Endometrial microvascular endothelial cells (primary cell): ENCODE results near the gene RNF133.

- RAMPAGE, long total RNA = no peak
Observed at GRCh38 chr7:122679174-122679764, 19.6 kb downstream of the RNF133 start.

DNA sequence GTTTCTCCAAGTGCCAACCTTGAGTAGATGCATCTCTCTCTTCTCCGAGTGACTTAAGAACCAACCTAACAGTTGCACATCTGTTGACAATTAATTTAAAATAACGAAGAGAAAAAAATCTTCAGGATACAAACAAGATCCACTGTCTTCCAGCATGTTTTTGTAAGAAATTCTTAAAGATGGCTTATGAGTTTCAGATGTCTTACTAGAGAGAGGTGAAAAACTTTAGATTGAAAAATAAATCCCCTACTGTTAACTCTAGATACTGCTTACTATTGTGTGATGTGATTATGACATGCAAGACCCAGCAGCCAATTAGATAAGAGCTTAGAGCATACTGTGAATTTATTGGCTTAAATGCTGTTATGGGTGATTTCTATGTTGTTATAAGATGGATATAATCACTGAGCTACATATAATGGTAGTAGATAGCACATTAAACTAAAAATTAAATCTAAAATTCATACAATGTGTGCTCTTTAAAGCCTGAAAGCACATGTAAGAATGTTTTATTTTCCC lies at the start of gene RNF133:
Gene RNF133, minus strand, starts transcription at position 232 of the 519 bp plus-strand sequence.
- RAMPAGE, long total RNA = no peak

DNA sequence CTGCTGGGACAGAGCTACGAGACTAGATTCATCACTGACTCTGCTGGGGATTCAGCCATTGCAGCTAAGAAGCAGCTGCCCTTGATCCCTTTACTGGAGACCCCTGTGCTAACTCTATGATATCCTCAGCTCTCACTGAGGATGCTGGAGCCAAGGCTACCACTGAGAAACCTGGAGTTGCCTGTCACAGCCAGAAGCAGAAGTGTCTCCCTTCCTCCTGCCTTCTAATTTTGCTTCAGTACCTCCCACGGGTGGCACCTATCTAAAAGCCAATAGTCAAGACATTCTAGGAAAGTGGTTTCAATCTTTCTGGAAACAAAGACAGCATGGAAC lies 126.6 kb downstream of the IQUB start:
- RAMPAGE, long total RNA = no peak

DNA sequence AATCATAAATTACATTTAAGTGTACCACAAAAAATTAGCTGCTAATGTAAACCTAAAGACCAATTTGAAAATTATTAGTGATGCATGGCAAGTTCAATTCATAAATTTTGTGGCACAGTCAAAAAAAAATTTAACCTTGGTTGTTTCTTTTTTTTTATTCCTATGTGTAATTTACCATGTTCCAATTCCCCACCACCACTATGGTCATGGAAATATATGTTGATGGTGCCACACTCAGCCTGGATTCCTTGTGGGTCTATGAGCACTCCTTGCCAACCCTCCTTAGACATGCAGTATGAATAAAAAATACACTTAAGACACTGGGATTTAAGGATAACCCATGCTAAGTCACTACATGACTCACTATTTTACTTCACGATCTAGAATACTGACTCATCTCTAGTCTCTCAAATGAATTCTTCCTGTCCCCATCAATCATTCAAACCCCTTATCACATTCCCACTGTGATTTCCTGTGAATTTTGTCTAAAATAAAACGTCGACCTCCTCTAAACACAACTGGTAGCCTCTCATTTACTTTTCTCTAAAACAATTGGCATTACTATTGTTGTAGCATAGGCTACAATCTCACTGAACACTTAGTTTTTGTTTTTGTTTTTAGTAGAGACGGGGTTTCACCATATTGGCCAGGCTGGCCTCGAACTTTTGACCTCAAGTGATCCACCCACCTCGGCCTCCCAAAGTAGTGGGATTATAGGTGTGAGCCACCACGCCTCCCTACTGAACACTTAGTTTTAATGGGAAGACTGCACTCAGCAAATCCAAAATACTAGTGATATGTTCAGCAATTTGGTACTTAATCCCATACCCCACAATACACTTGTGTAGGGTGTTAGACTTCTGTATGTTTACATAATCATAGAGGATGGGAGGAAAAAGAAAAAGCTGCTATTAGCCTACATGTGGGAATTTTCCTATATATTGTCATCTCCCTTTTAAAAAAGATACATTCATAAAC lies 3.8 kb upstream of the IQUB start:
- RAMPAGE, long total RNA = no peak

DNA sequence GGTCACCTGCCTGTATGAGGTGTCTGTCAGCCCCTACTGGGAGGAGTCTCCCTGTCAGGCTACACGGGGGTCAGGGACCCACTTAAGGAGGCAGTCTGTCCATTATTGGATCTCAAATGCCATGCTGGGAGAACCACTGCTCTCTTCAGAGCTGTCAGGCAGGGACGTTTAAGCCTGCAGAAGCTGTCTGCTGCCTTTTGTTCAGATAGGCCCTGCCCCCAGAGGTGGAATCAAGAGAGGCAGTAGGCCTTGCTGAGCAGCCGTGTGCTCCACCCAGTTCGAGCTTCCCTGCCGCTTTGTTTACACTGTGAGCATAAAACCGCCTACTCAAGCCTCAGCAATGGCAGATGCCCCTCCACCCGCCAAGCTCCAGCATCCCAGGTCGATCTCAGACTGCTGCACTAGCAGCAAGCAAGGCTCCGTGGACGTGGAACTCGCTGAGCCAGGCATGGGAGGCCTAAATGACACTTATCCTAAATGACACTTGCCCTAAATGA lies 6.9 kb upstream of the ASB15 start:
- RAMPAGE, long total RNA = no peak

DNA sequence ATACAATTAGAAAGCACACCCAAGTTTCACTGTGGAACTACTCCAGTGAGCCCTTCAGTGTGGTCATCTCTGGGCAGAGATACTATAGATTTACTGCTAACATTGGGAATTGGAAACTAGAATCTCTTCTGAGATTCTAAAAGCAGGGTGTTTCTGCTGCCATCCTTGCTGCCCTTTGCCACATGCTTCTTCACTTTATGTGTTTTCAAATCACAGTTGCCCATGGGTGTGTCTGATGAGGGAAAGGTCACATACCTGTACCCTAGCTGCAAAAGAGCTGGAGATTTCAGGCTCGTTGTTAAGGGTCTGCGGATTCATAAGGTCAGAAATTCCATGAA lies 5.6 kb upstream of the WASL start:
- RAMPAGE, long total RNA = no peak

GRCh38 chr7:126667806-126668358 lies 584.9 kb downstream of the GRM8 start:
- RAMPAGE, long total RNA = no peak

GRCh38 chr7:127251463-127252670 lies 874 bp downstream of the GRM8 start:
- RAMPAGE, long total RNA = no peak

DNA sequence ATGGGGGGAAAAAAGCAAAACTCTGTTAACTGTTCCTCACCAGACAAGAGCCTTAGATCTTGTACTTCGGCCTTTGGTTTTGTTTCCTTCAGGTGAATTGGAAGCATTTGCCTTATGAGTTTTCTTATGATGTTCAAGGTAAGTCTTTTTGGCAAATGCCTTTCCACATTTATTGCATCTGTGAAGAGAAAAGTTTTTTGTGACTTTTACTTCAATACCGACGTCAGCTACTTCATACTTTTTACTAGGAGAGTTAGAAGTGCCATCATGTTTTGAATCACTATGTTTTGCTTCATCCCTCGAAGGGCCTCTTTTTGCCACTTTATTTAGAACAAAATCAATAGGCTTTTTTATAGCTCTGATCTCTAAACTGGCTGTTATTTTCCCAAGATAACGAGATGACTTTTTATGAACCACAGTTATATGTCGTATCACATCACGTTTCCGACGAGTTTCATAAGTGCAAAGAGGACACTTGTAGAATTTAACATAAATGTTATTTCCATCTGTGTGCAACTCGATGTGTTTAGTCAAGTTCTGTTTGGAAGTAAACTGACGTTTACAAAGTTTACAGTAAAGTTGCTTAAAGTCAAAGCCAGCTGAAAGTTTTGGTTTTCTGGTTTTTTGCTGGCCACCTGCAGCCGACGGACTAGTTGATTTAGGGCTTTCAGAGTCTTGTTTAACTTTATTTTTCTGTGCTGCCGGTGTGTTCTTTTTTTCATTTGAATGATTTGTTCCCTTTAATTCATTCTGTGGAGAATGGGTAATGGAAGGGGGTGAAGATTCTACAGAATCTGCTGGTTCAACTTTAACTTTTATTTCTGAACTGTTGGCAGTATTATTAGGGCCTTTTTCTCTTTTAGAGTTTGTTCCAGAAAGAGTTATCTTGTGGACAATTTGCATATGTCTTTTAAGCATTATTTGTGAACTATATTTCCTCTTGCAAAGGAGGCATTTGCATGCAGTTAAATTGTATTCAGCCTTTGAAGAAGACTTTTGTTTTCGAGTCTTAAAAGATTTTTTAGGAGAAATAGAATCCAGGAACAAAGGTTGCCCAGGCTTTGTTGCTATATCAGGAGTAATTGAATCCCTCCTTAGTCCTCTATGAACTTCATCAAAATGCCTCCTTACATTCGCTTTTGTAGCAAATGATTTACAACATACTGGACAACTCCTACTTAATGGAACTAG lies 18.8 kb downstream of the ZNF800 start:
- RAMPAGE, long total RNA = no peak

- RAMPAGE, long total RNA = no peak
Observed at GRCh38 chr7:127391289-127392468, 829 bp downstream of the ZNF800 start.

- RAMPAGE, long total RNA = no peak
Observed at GRCh38 chr7:127392972-127393789, 673 bp upstream of the ZNF800 start.

GRCh38 chr7:127593811-127594038 lies 189 bp downstream of the FSCN3 start:
- RAMPAGE, long total RNA = no peak

GRCh38 chr7:127932192-127932791 lies 98.9 kb downstream of the LRRC4 start:
- RAMPAGE, long total RNA = no peak

- RAMPAGE, long total RNA = no peak
Observed at GRCh38 chr7:128003602-128004206, 27.5 kb downstream of the LRRC4 start.

GRCh38 chr7:128031993-128032740 lies 930 bp upstream of the LRRC4 start:
- RAMPAGE, long total RNA = no peak

DNA sequence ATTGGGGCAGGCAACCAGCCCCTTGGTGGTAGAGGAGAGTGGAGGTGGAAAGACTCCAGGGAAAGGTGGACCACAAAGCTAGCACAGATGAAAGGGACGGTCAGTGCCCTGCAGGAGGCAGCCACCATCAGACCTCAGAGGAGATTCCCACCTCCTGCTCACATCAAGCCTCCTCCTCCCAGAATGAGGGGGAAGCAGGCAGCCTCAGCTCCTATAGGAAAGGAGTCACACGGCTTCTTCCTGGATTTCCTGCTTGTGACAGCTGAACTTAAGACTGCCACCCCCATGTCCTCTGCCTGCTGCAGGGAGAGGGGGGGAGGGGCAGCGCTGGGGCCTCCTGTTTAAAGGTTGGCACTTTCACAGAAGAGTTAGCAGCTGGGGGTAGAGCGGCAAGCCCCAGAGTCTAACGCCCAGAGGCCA lies 44.4 kb upstream of the LRRC4 start:
- RAMPAGE, long total RNA = no peak

DNA sequence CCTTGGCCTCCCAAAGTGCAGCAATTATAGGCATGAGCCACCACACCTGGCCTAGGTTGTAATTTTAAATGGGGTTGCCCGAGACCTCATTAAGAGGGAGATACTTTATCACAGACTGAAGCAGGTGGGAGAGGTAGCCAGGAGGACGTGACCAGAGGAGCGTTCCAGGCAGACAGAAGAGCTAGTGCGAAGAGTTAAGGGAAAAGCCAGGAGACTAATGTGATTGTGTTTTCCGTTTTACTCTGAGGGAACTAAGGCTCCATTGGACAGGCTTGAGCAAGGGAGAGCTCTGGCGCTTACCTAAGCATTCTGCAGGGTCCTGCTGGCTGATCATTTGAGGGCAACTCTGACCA lies 60.2 kb upstream of the LRRC4 start:
- RAMPAGE, long total RNA = no peak

DNA sequence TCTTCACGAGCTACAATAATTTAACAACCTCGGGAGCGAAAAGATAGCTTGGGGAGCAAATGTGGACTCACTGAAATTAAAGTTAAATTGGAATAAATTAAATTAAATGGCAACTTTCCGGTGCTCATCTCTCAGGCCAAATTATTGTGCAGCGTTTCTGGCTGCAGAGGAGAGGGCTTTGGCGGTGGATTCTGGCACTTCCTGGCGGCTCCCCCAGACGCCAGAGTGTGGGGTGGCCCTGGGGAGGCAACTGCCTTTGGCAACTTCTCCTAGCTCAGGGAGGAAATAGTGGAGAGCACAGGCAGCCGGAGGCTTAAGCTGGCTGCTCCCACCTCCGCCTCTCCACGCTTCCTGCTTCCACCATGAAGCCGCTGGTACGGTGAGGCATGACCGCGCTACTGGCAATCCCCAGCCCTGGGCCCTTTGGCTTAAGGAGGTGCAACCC lies 90.3 kb upstream of the LRRC4 start:
- RAMPAGE, long total RNA = no peak

- RAMPAGE, long total RNA = no peak
Observed at GRCh38 chr7:128217024-128217387, 24.1 kb upstream of the LEP start.

- RAMPAGE, long total RNA = start-site peak on the minus strand at chr7:128405933-128405973, 197 and 24 reads in 2 replicates
Observed at GRCh38 chr7:128405303-128406307, 4.2 kb downstream of the IMPDH1 start.